SJCRH30 (cell line): ENCODE measurements around the genes B4GALT2 and RNF220.

DNA sequence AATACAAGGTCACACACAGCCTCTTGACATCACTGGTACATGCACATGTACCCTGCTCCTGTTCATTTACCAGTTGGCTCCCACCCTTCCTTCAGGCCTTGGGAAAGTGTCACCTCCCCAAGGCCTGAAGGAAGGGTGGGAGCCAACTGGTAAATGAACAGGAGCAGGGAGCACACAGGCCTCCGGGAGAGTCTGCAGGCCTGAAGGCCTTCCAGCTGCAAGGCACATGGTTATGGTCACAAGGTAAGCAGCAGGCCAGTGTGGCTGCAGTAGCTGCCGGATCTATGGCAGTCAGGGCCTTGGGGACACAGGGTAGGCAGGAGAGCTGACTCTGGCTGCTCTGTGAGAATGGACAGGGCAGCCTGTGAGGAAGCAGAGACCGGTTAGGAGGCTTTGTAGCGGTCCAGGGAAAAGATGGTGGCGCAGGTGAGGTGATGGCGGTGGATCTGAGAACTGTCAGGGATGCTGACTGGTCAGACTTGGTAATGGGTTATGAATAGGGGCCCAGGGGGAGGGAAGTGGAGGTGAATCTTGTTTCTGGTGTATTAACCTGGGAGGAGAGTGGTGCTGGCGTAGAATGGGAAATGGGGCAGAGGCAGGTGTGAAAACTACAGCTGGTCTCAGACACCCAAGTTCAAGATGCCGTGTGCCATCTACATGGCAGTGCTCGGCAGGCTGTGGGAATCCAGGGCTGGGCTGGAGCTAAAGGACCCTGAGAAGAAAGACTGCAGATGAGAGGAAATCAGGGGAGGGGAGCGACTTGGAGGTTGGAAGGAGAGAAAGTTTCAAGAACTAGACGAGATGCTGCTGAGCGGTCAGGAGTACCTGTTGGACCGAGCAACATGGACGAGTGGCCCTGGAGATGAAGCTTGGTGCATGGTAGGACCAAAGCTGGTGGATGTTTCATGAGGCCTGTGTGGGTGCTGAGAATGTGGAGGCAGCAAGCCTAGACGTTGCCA is 55.5 kb upstream of the KDM4A start:
- RAMPAGE, long total RNA, result no peak

- RAMPAGE, long total RNA, result no peak
Observed at GRCh38 chr1:43597609-43598255, 52.2 kb upstream of the KDM4A start.

- RAMPAGE, long total RNA, result no peak
Observed at GRCh38 chr1:43648095-43648876, 1.7 kb upstream of the KDM4A start.

DNA sequence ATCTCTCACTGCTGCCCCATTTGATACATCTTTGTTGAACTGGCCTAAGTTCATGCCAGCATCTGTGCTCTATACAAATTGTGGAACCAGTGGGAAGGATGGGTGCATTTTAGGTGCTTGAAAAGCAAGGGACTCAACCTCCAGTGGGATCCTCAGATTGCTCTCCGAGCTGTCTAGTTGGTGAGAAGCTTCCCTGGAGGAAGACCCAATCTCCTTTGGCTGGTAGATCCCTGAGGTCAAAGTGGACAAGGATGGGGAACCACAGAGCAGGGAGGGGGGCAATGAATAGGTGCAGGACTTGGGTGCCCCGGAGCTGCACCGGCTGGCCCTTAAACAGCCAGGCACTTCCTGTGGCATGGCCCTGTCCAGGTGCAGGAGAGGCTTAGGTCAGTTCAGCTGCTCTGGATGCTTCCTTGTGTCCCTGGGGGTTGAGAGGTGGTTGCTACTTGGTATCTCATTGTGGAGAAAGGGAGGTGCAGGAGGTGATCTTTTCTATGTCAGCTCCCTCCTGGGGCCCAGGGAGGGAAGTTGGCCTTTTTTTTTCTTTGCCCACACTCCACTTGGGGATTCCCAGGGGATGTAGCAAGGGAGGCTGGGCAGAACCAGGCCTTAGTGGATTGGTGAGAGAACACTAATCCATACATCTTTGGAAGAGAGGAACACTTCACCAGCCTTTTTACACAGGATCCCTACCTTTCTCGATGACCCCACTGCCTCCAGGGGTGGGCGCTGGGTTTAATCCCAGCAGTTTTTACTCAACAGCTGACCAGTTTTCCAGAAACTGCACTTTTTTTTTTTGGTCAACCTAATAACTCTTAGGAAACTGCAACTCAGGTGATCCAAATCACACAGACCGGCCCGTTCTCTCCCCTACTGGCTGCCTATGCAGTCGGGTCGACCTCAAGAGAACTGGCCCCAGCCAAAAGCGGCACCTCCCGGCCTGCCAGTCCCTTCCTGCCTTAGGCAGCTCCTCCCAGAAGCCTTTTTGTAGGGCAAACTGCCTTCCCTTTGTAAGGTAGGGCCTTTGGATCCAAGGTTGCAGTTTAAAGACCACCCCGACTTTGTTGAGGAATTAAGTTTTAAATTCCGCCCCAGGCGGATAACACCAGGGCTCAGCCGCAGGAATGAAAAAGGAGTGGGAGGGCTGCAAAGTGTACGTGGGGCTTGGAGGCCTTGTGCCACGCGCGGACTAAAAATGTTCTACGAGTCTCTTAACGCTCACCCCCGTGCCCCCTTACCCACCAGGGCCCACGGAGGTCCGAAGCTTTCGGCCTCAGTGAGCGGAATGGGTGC is 1.1 kb upstream of the ST3GAL3 start:
- RAMPAGE, long total RNA, result no peak

- RAMPAGE, long total RNA, result no peak
Observed at GRCh38 chr1:43832402-43832735, 101.2 kb upstream of the ARTN start.

DNA sequence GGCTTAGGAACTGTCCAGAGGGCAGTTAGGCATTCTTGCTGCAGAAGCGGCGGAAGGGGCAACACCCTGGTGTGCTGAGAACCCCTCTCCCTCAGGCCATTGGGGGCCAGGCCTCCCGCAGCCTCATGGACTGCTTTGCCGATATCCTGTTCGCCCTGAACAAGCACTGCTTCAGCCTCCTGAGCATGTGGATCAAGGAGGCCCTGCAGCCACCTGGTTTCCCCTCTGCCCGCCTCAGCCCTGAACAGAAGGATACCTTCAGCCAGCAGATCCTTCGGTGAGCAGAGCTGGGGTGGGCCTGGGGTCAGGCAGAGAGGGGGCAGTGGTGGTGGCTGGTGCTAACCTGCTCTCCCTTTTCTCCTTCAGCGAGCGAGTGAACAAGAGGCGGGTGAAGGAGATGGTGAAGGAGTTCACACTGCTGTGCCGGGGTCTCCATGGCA is 2.6 kb upstream of the DPH2 start:
- RAMPAGE, long total RNA, result no peak

DNA sequence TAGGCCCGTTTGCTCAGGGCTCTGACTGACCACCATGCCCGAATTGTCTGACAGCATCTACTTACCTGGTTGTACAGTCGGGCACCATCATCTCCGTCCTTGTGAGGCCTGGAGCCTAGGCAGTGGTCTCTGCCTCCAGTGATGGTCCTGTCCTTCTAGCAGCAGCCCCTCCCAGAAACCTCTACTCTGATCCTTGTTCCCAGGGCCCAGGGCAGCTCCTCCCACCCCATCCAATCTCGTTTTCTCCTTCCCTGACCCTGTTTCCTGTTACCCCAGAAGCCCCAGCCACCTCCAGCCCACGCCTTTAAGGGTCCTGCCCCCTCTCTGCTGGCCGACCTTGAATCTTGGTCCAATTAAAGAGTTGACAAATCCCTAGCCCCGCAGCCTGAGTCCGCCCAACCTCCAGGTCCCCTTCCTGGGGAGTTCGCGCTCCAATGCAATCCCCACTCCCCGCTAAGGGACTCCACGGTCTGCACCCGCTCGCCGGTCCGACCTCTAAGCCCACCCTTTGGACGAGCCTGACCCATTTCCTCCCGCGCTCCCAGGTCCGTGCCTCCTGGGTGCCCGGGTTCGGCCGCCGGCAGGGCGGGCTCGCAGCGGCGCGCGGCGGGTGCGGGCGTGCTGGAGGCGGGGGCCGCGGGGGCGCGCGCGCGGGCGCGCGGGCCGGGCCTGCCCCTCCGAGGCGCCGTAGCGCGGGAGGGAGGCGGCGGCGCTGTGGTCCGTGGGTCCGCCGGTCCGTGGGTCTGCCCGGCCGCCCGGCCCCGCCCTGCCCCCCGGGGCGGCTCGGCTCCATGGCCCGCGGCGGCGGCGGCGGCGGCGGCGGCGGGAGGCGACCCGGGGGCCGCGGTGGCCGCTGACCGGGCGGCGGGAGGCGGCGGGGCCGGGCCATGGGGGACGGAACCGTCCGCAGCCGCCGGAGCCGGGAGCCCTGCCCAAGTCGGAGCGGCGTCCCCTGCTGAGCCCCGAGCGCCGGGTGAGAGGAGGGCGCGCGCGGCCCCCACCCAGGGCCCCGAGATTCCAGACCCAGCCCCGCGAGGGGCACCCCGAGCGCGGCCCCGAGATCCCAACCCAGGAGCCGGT is at the start of gene B4GALT2:
Gene B4GALT2, plus strand, starts transcription at position 672 of the 1,080 bp plus-strand sequence.
- RAMPAGE, long total RNA, result no peak

DNA sequence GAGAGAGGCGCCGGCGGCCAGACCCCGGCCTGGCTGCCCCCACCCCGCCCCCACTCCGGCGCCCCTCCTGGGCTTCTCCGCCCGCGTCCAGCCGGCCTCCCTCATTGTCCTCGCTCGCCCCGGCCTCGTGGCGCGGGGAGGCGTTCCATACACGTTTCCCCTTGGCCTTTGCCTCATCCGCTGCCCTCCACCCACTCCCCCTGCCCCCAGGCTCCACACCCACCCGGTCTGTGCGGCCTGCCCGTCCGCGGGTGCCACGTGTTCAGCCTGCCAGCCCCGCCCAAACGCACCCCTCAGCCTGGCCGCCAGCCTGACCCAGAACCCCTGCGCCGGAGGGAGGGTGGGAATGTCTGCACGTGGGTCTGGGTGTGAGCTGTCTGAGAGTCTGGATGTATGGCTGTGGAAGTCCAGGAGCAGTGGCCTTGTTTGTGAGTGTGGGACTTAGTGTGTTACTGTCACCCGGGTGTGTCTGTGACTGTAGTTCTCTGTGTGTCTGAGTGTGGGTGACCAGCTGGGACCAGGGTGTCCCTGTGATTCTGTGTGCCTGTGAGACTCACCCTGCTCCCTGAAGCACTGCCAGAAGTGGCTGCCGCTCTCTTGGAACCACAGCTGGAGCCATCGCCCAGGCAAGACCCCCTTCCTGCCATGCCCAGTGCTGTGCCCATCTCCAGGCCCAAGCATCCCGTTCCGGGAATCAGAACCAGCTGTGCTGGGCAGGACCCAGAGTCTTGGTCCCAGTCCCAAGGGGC is 783 bp downstream of the B4GALT2 start:
- RAMPAGE, long total RNA, result no peak

- RAMPAGE, long total RNA, result no peak
Observed at GRCh38 chr1:44032447-44032860, 1.2 kb upstream of the SLC6A9 start.

- RAMPAGE, long total RNA, result no peak
Observed at GRCh38 chr1:44220022-44220700, 6.9 kb downstream of the DMAP1 start.

DNA sequence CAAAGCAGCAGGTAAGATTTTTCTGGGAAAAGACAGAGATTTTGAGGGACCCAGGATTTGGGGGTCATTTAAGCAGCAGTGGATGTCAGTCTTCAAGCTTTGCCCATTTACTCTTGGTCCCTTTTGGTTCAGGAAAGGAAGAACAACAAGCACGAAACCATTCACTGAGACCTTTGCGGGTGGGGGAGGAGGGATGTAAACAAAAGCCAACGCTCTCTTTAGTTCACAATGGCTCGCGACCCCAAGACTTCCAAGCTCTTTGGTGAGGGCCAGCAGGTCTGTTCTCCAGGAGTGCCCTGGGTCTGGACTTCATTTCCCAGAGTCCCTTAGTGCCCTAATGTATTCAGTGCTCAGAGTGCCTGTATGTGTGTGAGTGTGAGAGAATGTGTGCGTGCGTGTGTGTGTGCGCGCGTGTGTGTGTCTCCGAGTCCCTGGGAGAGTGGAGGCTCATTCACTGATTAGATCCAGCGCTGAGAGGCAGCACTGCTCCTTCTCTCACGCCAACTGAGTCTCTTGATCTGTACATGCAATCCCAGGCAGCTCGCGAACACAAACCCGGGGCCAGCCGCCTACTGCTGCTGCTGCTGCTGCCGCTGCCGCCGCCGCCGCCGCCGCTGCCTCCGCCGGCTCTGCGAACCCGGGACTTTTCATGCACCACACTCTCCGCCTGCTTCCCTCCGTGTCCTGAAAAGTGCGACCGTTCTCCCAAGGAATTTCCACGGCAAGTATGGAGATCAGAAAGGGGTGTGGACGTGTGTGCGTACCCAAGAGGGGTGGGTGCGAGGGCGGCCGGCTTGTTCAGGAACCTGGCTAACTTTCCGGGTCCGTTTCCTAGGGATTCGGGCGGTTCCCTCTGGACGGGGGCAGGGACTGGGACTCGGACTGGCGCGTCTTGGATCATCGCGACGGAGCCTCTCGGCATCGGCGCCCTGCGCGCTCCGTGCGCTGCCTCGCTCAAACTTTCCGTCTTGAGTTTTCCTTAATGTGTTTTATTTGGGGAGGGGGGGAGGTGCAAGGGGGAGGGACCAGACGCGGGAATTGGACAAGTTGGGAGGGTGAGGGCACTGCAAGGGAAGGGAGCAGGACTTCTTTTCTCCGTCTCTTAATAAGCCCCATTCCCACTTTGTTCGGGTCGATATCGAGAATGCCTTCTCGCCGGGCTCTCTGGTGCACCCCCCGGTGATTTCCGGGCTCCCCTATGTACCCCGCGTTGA is at the start of gene RNF220:
Gene RNF220, plus strand, starts transcription at position 450 of the 1,214 bp plus-strand sequence.
- RAMPAGE, long total RNA, result no peak

GRCh38 chr1:44423443-44424524 is 18.7 kb downstream of the RNF220 start:
- RAMPAGE, long total RNA, result no peak

DNA sequence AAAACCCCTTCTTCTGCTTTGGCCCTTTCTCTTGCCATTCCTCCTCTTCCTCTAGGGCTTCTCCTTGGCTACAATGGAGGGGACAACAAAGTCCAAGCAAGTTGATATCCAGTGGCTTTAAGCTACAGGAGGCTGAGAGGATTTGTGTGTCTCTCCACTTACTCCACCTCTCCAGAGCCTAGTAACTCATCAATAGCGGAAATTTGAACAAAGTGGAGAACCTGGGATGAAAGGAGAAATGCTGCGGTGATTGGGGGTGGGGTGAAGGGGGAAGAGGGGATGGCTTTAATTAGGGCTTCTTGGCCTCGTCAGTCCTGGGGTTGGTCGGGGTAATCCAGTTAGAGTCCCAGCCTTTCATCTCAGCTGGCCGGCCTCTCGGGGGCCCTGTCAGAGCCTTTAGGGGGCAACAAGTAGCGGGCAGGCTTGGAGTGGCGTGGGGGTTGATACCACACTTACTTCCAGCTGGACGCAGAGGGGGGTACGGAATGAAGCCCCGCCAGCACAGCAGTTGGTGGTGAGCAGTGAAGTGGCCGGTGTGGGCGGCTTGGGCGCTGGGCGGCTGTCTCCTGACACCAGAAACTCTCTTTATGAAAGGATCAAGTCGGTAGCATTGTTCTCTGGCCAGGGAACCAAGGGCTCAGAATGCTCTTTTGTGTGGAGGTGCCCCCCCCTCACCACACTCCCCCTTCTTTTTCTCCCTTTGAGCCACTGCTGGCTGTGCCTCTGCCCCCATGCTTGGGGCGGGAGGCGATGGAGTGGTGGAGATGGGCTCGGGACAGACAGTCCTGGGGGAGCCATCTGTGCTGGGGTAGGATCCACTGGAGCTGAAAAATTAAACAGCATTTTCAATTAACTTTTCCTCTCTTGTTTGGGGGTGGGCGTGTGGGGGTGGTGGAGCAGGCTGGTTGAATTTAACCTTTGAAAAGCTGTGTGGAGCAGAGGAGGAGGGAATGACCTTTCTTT is 102.4 kb downstream of the RNF220 start:
- RAMPAGE, long total RNA, result no peak

DNA sequence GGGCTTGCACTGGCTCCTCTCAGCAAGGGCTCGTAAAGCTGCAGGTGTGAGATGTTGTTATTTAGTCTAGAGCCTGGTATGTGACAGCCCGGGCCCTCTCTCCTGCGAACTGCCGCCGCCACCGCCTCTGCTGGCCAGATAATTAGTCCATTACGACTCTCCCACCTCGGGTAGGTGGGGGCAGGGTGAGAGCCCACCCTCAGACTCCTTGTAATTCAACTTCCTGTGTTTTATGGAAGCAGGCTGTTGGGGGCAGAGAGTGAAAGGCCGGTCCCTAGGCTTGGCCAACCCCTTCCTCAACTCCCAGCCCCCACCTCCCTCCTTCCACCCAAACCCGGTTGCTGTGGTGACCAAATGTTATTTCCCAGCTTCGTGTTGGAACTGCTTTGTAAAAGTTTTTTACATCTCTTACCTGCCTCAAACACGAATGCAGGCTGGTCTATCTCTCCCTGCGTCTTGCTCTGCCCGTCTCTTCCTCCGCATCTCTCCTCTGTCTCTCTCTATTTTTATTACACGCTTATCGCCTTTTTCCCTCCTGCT is 119.2 kb downstream of the RNF220 start:
- RAMPAGE, long total RNA, result no peak

DNA sequence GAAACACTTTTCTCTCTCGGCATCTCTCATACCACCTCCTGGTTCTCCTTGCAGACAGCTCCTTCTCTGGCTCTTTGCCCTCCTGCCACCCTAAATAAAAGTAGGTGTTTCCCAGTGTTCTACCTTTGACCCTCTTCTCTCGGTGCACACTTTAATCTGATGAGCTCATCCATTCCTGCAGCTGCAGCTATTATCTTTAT is 126.9 kb downstream of the TMEM53 start:
- RAMPAGE, long total RNA, result no peak

DNA sequence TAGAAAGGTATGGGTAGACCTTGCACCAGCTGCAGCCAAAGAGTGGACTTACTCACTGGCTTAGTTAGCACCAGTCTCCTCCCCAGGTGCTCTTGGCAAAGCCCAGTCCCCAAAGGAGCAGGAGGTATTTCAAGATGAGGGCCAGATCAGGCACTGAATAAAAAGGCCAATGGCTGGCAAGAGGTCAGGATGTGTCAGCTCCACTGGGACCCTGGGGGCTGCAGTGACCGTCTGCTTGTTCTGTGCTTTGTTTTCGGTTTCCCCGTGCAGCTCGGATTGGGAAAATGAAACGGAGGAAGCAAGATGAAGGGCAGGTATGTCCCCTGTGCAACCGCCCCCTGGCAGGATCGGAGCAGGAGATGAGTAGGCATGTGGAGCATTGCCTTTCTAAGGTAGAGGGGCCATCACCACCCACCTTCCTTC is 39.0 kb downstream of the TMEM53 start:
- RAMPAGE, long total RNA, result no peak

DNA sequence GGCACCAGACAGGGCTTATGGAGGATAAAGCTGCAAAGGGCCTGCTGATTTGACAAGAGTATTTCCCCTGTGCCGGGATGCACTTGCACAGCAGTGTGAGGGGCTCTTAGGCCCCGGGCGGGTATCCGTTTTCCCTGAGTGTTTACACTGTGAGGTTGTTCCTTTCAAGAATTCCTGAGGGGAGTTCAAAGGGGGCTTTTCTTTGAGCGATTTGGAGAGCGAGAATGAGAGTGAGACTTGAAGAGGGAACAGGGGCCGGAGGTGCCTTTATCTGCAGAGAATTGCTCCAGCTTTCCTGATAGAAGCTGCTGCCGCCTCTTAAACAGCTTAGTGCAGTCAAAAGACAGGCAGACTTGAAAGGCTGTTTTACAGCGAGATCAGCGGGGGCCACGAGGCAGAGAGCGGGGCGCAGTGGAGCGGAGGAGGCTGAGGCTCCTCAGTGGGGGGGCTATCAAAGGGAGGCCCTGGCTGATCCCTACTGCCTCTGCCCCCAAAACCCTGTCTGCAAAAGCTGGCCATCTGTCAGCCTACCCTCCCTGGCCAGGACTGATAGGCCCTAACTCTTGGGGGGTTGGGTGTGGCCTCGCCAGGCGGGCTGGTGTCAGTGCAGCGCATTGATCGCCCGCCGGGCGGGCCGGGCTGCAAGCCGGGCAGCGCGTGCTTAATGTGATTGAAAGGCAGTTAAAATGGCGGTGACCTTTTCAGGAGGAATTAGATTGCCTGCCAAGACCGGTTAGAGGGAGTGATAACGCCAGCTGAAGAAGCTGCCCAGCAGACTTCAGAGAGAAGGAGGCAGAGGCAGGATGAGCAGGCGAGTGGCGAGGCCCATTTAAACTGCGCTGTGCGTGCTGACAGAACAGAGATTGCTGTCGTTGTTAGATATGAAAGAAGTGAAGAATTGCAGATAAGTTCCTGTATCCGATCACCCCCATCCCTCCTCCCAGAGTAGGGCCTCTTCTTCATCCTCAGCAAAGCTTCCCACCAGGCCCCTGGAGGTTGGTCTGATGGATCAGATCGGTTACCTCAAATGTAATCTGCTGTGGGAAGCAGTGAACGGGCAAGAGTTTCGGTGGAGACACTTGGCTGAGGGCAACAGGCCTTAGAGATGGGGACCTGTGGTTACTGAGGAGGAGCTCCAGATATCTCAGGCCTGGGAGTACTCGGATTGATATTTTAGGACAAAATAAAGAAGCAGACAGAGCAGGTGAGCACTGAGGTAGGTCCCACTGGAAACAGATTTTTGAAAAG is 36.3 kb downstream of the TMEM53 start:
- RAMPAGE, long total RNA, result no peak

DNA sequence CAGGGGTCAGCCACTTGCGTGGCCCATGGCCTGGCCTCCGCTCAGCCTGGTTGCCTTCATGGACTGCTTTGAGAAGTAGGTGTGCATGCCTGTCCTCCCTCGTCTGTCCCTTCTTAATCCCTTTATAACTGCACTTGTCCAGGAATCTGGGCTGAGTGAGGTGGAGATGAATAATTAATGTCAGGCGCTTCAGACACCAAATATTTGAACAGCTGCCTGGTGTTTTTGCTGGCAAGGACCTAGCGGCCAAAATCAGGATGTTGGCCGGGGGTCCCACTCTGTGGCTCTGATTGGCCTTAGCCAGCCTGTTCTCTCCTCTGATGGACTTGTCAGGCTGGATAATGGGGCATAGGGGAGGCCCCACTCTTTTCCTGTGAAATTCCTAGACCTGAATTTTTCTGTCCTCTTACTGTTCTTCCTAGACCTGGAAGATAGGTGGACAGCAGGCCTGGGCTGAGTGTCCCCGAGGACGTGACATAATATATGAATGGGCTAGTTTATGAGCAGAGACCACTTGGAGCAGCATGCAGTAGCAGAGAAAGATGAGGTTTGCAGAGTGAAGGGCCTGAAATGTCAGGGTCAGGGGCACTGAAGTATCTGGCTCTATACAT is 30.2 kb downstream of the TMEM53 start:
- RAMPAGE, long total RNA, result no peak

- RAMPAGE, long total RNA, result no peak
Observed at GRCh38 chr1:44722026-44722450, 17.6 kb upstream of the KIF2C start.

DNA sequence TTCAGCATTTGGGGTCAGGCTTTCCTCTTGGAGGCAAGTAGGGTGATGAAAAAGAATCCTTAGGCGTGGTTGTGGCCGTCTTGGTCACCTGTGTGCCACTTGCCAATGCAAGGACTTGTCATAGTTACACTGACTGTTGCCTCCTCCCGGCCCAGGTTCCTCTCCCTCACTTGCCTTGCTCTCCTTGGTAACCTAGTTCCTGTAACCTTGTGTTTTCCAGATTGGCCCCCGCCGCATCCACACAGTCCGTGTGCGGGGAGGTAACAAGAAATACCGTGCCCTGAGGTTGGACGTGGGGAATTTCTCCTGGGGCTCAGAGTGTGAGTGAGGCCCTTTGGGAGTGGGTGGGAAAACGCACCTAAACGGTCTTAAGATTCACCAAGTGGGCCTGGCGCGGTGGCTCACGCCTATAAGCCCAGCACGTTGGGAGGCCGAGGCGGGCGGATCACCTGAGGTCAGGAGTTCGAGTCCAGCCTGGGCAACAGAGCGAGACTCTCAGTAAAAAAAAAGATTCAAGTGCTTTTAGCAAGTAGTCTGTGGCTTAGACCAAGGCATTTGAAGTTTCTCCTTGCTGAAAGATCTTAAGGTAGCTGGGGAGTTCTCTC is 1.2 kb downstream of the RPS8 start:
- RAMPAGE, long total RNA, result no peak